Frontal cortex (tissue), 2 donors: Measurements from ENCODE around the genes SELP, SCYL3, KIFAP3 and DNM3.

DNA sequence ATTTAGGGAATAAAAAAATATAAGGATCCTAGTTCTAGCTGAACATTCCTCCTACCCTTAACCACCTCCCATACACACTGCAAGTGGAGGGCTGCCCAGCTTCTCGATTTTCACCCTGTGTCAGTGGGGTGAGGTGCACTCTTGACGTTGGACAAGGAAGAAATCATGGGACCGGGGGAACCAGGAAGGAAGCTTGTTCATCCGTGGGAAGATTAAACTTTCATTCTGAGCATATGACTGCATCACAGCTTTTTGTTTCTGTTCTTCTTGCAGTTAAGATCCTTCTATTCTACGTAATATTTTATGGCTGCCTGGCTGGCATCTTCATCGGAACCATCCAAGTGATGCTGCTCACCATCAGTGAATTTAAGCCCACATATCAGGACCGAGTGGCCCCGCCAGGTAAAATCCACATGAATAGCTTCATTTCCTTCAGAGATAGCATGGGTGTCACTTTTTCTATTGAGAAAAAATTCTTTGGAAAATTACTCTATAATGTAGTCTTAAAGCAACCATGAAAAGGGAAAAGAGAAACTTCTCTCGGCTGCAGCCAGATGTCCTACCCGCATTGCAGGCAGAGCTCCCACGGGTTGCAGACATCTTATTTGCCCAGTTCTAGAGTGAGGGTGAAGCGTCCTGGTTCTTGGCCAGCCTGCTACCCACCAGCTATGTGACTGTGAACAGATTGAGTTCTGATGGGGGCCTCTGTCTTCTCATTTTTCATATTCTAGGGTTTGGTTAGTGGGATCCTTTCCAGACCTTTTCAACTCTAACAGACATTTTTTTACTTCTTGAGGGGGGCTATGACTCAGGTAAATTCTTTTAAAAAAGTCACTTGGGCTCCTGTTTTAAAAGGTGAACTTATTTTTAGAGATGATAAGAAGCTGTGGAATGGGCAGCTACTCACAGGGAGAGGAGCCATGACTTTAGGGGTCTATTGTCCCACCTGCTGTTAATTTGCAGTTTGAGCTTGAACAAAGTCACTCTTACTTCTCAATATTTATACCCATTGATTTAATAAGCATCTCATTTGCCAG lies 4.9 kb downstream of the ATP1B1 start:
- RAMPAGE, long total RNA = no peak

DNA sequence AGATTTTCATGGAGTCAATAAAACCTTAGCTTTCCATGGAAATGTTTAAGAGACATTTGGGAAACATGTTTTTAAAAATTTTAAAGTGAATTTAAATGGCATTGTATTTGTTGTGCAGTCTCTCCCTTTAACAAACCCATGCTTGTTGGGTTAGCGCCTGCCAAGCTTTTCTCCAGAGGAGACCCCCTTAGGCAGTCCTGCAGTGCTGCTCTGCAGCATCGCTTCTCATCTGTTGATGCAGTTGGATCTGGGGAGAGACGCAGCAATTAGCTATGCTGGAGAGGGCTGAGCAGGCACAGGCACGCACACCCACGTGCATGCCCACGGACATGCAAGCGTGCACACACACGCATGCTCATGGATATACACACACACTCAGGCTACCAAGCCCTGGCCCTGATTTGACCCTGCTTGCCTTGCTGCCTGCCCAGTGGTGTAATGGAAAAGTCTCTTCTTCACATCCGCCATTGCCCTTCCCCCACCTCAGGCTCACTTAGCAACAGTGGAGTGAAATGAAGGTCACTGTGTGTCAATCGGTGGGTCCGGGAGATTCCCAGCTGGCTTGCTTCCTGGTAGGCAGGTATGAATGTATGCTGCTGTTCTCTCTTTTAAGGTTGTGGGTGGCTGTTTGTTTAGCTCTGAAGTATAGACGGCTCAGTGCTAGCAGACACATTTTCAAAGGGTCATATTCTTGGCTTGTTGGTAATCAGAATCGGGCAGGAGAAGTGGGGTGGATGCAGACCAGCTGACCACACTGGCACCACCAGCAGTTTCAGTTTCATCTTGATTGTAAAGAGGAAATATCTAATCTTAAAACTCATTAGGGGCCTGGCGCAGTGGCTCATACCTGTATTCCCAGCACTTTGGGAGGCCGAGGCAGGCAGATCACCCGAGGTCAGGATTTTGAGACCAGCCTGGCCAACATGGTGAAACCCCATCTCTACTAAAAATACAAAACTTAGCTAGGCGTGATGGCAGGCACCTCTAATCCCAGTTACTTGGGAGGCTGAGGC lies 9.6 kb downstream of the ATP1B1 start:
- RAMPAGE, long total RNA = no peak

DNA sequence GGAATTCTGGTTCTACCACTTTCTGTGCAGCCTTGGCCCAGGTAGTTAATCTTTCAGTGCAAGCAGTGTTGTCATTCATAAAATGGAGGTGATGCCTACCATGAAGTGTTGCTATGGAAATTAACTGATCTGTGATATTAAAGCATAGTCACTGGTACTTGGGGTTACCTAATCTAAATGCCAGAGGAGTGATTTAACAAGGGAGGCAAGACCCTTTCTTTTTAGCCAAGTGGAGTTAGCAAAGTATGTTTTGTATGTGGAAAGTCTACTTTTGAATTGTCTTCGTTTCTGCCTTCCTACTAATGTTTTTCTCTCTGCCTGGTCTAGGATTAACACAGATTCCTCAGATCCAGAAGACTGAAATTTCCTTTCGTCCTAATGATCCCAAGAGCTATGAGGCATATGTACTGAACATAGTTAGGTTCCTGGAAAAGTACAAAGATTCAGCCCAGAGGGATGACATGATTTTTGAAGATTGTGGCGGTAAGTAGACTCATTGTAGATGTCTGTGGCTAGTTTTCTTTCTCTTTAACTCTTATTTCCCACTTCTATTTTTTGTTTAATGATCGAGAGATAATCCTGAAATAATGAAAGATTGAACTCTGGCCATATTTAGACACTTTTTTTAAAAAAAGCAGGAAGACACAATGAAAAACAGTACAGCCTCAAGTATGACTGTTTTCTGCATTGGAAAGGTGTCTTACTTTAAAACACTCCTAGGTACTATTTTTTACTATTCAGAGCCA lies 18.2 kb downstream of the ATP1B1 start:
- RAMPAGE, long total RNA = no peak

- RAMPAGE, long total RNA = no peak
Measured at GRCh38 chr1:169131247-169131699, 24.8 kb downstream of the ATP1B1 start.

DNA sequence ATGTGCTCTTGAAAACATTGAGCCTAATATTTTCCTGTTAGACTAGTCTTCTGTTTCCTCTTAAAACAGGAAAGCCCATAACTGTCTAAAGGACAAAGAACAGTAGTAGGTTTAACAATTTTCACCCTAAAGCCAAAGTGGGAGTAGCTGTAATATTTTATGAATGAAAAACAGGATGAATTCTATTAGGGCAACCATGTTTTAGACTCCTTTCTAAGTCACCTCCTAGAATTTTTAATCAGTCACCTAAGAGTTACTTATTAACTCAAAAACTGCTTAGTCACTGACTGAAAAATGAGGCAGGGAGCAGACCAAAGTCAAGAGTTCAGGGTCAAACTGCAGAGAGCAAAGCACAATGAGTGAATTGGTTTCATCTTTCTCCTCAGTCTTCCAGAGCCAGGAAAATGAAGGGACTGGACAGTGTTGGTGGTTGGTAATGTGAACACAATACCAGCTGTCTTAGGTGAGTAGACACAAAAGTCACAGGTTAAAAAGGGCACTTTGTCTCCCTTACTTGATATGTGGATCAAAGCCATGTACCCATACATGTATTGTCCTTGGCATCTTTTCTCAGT lies 41.9 kb downstream of the ATP1B1 start:
- RAMPAGE, long total RNA = no peak

GRCh38 chr1:169421293-169422062 lies 5.8 kb downstream of the CCDC181 start:
- RAMPAGE, long total RNA = no peak

- RAMPAGE, long total RNA = no peak
Measured at GRCh38 chr1:169629856-169630467, at the start of gene SELP. TSS of gene SELP (minus strand) at chr1:169630124.

DNA sequence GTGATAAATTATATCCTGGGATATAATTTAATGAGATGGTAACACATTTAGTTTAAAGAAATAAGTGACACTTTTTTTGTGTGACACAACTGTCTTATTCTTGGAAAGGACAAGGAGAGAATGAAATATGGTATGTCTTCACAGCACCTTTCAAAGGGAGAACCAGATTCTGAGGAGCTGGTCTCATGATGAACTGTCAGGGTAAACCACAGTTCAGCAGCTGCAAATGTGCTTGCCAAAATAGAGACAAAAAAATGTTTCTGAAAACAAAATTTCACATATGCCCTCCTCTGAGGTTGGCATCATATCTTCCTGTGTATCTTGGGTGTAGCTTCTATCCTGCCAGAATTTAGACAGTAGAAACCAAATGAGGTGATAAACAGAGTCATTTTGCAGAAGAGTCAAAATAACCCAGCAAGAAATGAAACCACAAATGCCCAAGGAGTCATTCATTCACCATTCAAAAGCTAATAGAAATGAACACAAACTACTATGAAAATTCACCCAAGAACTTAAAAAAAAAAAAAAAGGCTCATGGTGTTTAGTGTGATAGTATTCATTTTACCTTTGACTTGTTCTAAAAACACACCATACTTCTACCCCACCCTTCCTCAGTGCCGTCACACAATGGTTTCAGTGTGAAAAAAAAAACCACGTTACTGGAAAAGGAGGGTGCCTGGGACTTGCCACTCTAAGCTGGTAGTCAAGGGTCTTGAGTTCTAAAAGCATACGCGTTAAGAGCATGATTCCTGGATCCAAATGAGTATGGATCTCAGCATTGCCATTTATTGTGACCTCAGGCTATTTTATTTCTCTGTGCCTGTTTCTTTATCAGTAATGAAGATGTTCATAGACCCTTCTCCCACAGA lies 18.5 kb downstream of the SELL start:
- RAMPAGE, long total RNA = no peak

DNA sequence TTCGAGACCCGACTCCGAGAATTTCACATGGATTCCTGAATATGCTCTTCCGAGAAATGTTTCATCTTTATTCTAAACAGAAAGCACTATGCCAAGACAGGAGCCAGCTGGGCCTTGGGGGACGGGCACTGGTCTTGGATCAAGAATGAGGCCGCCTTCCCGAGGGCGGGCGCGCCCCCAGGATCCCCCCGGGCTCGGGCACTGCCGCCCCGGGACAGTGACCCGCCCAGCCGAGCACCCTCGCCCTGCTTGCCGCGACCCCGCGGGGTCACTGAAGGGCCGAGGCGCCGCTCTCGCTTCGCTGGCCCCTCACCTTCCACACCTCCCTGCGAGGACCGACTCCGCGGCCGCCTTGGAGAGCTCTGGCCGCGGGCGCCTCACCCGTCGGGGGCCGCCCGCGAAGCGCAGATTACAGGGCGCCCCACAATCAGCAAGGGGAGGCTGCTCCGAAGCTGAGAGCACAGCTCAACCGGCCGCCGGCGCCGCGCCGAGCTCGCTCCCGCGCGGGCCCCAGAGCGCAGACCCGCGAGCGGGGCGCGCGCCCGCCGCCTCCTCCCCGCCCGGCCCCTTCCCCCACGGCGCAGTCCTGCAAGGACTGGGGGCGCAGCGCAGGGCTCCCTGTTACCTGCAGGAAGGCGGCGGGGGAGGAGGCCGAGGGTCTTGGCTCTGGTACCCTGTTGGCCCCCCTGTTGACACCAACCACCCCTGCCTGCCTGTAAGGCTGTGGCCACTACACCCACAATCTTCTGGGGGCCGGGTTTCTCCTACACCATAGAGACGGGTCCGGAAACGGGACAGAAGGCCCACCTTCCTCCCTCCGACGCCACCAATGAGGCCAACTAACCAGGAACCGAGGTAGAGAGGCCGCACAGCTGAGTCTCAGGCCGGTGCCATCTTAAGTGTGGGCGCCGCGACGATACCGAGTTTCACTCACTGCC lies at the start of gene SCYL3:
Gene SCYL3 (minus strand): TSS at position 734 of the 938 bp plus-strand sequence.
- RAMPAGE, long total RNA = no peak

DNA sequence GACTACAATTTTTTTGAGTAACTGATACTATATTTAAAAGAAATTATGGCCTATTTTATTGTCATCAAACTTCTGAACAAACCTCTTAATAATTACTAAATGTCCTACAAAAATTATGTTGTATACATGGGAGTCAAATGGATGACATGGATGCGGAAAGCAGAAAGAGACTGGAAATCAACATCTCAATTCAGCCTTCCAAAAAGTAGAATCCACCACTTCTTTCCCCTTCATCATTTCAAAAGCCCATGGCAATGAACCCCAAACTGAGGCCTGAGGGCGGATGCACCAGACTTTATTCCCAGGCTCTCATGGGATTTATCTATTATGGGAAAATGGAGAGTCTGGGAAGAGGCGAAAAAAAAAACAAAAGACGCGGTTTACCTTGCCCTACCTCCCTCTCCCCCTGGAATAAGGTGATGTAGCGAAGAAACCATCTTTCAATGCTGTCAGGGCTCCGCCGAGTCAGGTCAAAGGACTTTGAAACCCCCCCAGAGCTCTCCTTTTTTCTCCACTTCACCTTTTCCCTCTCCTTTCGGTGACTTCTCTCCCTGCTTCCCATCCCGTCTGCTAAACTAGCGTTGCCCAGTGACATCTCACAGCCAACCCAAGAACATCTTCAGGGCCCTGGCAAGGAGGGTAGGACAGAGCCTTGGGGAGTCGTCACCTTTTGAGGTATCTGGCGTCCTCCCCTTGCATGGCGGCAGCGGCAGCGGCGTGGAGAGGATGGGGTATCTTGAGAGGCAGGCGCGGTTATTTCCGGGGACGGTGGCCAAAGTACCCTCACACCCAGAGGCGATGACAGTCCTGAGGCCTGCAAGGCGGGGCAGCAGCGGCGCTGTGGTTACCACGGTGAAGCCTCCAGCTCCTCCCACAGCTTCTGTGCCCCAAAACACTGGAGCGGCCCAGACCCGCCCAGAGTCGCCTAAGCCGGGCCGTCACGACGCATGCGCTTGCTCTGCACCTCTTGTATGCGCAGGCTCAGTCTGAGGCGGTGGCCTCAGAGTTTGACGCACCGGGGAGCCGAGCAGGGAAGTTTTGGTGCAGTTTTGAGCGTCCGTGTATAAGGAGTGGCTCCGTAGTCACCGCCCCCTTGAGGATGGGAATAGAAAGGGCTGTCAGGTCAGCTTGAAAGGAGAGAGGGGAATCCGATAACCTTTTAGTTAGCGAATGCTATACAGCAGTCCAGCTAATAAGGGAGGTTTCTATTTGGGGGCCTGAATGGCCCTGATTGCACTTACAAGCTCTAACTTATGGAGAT lies at the start of gene KIFAP3:
Gene KIFAP3 (minus strand): TSS at position 927 of the 1,261 bp plus-strand sequence.
- RAMPAGE, long total RNA = no peak

GRCh38 chr1:170146060-170146796 lies 469 bp downstream of the NTMT2 start:
- RAMPAGE, long total RNA = no peak

GRCh38 chr1:170200987-170201450 lies 55.3 kb downstream of the NTMT2 start:
- RAMPAGE, long total RNA = no peak

DNA sequence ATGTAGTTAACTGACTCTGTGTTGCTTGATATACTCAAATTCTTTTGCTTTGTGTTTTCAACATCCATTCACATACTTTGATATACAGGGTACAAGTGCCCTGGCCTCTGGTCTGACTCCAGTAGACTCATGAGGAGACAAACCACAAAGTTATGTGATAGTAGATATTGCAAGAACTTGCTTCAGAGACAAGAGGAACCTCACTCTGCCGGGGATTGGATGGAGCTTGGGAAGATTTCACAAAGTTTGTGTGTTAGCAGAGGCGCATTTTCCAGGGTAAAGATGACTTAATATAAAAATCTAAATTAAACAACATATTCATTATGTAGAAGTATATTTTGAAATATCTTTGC lies 1.4 kb downstream of the GORAB start:
- RAMPAGE, long total RNA = no peak

GRCh38 chr1:170537234-170537639 lies 5.3 kb downstream of the GORAB start:
- RAMPAGE, long total RNA = no peak

- RAMPAGE, long total RNA = no peak
Measured at GRCh38 chr1:171090562-171090793, 227 bp upstream of the FMO3 start.

- RAMPAGE, long total RNA = no peak
Measured at GRCh38 chr1:171600252-171600818, 21.7 kb upstream of the MYOCOS start.

DNA sequence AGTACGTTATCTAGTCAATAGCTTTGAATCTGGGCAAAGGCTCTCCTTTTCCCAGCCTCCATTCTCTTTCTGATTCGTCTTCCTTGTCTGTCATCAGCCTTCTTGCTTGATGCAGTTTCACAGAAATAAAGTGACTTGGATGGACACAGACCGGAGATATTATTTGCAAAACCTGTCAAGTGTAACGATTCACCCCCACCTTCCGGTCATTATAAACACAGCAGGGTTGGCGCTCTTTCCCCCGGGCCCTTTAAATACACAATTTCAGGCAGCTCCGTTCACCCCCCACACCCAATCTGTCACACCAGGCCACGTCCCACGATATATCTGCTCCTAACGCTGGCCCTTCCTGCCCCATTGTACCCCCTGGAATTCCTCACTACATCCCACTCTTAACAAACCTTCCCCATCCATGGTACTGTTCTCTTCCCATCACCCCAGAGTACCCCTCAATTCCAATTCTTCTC lies 609 bp downstream of the VAMP4 start:
- RAMPAGE, long total RNA = no peak

- RAMPAGE, long total RNA = no peak
Measured at GRCh38 chr1:171744877-171745546, 3.1 kb upstream of the VAMP4 start.

- RAMPAGE, long total RNA = no peak
Measured at GRCh38 chr1:171841000-171841994, at the start of gene DNM3. TSS of gene DNM3 (plus strand) at chr1:171841498.

DNA sequence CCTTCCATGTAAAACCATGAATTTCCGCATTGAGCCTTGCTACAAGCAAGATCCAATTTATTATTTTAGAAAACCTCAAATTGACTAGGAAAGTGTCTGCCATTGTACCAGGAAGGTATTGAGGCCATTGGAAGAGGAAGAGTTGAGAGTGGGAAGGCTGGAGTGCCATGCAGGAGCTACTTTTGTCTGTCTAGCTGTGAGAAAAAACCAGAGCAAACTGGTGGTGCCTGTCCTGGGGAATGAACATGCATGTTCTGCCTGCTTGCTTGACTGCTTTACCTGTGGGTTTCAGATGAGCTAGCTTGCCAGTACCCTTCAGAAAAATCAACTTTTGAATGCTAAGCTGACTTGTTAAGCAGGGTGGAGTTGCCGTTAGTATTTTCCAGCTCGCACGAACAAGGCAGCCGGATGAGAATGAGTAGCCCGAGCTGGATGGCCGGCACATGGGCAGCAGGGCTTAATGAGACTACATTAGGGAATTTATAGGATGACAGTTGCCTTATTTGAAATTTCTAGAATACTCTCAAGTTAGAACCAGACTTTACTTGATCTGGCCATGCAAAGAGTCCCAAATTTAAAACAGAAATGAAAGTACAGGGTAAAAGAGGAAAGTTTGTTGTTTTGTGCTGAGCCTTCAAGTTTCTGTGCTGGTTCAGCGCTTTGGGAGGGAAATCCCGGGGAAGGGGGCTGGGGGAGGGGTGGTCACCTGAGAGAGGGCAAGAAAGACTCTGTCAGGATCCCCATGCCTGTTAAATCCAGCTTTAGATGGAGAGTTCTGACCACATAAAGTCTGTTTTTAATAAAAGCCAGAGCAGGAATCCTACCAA lies 29.6 kb upstream of the C1orf105 start:
- RAMPAGE, long total RNA = no peak